Occipital lobe (tissue), 2 donors: ENCODE measurements around the genes OR5H6, OR5H2, TMEM45A and PCNP.

- RAMPAGE, long total RNA = no peak
Observed at GRCh38 chr3:98263834-98264419, at the start of gene OR5H6. Gene OR5H6 (plus strand): TSS chr3:98264244.

DNA sequence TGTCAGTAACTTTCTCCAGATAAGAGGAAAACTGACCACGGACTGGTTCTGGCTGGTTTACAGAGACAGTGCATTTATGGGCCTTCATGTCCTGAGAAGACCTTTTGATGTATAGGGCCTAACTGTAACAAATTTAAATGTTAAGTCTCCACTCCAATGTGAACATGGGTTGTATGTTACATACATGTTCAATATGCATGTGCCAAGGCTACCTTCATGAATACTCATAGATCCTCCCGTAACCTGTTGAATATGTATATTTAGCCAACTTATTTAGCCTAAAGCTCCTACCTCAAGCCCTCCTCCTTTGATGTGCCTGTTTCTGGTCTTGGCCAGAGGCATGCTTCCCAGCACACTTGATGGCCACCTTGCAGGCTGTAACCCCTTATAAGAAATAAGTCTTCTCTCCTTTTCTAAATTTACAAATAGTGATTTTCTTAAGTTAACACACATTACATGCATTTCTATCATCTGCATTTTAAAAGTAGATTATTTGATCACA is at the start of gene OR5H2:
OR5H2 (plus strand) TSS at position 318 of the 502 bp plus-strand sequence.
- RAMPAGE, long total RNA = no peak

DNA sequence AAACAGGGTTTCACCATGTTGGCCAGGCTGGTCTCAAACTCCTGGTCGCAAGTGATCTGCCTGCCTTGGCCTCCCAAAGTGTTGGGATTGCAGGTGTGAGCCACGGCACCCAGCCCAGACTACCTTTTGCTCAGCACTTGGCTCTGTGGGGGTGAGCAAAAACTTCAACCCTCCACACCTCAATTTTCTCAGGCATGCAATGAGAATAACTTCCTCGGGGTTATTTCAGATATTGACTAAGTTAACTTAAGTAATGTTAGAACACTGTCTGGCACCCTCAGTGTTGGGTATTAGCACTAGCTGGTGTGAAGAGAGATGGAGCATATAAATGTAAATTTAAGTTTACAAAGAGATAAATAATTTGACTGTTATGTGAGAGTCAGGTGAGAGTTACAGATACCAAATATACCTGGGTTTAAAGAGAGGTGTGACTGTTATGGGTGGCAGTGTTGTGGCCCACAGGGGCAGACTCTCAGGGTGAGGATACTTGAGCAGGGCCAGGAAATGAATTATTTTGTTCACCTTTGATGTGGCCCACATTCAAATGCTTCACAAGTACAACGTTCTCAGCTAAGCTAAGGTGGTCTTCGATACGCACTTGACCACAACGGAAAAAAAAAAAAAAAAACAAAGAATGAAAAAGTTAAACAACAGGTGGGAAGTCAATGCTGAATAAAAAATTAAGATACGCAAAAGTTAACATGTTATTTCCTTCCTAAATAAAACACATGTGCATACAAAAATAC is 28.9 kb downstream of the CPOX start:
- RAMPAGE, long total RNA = no peak

DNA sequence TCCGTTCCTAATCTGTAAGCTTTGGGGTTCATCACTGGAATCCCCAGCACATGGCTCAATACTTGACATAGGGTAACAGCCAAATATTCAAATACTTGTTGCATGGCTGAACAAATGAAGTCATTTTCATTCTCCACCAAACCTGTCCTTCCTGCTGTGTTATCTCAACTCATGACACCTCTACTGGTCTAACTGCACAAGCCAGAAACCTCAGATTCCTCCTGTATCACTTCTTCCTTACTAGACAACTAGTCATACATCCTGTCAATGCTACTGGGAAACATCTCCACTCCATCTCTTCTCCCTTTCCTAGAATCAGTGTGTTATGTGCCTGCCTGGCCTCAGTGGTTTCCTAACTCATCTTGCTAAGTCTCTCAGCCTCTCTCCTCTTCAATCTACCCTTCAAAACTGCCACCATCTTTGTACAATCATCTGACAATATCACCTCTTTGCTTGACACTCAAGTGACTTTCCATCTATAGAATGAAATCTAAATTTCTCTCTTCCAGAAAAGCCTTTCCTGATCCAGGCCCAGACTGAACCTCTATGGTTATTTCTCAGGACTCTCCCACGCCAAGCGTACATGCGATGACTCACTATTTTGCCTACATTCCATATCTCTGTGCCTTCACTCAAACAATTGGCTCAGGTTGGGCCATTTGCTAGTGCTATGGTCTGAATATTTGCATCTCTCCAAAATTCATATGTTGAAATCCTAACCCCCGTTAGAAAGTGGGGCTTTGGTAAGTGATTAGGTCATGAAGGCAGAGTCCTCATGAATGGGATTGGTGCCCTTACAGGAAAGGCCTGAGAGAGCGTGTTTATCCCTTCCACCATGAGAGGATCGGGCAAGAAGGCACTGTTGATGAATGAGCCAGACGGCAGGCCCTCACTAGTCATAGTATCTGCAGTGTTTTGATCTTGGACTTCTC is 43.7 kb downstream of the ST3GAL6 start:
- RAMPAGE, long total RNA = no peak

GRCh38 chr3:98811156-98811454 is 48.0 kb downstream of the ST3GAL6 start:
- RAMPAGE, long total RNA = no peak

DNA sequence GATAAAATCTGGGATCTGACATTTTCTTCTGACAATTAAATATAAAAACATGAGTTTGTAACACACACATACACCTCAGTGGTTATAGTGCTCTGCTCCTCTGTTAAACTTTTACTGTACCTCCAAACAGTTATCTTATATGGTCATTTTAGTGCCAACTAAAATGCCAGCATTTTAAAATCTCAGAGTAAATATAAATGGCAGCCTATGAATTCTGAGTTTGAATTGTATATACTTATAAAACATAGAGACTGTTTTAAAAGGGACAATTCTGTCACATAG is 57.0 kb downstream of the CMSS1 start:
- RAMPAGE, long total RNA = no peak

GRCh38 chr3:99921012-99921305 is 103.3 kb downstream of the CMSS1 start:
- RAMPAGE, long total RNA = no peak

GRCh38 chr3:100106031-100106745 is 8.1 kb downstream of the FILIP1L start:
- RAMPAGE, long total RNA = no peak

DNA sequence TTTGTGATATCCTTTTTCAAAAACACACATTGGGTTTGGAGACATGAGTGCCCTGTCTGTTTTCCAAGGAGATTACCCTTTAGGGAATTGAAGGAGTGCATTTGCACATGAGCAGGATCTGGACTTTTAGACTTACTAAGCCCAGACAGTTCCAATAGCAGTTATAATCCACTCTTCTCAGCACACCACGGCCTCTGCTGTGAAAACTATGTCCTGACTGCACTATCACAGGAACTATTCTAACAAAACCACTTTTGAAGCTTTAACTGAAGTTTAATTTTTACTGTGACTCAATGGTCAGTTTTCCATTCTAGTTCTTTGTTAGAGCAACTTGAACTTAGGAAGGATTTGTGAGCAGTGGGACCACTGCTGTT is 49.7 kb upstream of the FILIP1L start:
- RAMPAGE, long total RNA = no peak

GRCh38 chr3:100401662-100402300 is 442 bp downstream of the LNP1 start:
- RAMPAGE, long total RNA = no peak

GRCh38 chr3:100492353-100493181 is at the start of gene TMEM45A:
Gene TMEM45A (plus strand): TSS chr3:100492619.
- RAMPAGE, long total RNA = start-site peak on the plus strand at chr3:100492572-100492606, 9 and 15 reads in 2 replicates

DNA sequence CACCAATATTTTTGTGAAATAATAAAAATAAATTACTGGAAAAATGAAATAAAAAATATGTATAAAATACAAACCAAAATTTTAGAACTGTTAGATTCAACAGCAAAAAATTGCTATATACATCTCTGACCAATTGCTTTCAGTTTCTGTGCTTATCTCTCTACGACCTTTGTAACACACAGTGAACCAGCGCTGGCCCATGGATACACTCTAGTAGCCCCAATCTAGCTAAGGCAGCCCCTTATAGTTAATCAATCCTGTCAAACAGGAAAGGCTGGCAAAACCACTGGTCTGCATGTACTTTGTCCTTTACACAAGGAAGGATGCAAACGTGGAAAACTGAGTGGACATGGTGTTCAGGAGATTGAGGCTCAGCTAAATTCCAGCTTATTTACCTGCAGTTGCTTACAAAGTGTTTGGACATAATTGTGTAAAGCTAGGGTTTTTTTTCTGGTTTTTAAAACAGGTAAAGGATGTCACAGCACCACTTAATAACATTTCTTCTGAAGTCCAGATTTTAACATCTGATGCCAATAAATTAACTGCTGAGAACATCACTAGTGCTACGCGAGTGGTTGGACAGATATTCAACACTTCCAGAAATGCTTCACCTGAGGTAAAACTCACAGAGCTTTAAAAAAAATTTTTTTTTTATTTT is 25.9 kb downstream of the ADGRG7 start:
- RAMPAGE, long total RNA = no peak

DNA sequence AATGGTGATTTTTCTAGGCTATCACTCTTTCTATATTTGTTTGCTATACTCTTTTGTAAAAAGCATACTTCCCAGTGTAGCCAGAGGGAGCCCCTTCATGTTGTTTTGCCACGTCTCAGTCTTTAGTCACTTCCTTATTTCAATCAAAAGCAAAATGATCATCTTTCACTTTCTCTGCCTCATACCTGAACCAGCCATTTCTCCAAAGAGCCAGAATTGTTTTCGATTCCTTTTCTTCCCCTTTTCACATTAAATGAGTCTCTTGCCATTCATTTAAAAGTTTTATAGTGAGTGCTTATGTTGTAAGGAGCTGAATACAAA is 41.4 kb downstream of the ADGRG7 start:
- RAMPAGE, long total RNA = no peak

DNA sequence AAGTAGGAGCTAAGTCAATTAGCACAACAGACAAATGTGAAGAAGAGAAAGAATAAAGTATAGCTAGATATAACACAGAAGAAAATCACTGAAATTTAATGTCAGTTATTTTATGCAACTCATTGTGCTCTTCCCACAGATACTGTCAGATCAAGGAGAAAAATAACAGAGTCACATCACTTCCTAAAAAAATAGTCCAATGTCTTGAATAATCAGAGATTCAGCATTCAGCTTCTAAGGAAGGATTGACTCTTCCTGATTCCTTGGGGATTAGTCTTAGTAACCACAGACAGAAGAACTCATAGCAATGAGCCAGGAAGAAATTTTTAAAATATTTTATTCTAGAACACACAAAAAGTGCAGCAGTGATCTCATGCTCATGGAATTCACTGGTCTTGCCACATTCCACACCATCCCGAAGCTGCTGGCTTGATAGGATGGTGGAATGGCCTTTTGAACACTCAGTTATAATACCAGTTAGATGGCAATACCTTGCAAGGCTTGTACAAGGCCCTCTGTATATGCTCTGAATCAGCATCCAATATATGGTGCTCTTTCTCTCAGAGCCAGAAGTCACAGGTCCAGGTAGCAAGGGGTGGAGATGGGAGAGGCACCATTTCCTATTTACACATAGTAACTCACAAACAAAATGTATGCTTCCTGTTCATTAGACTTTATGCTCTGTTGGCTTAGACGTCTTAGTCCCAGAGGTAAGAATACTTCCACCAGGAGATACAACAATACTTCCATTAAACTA is 43.0 kb upstream of the ABI3BP start:
- RAMPAGE, long total RNA = no peak

GRCh38 chr3:101065911-101066419 is 72.7 kb upstream of the ABI3BP start:
- RAMPAGE, long total RNA = no peak

GRCh38 chr3:101573913-101574117 is 165 bp upstream of the PCNP start:
- RAMPAGE, long total RNA = start-site peak on the minus strand at chr3:101573997-101574064, 8 and 12 reads in 2 replicates

DNA sequence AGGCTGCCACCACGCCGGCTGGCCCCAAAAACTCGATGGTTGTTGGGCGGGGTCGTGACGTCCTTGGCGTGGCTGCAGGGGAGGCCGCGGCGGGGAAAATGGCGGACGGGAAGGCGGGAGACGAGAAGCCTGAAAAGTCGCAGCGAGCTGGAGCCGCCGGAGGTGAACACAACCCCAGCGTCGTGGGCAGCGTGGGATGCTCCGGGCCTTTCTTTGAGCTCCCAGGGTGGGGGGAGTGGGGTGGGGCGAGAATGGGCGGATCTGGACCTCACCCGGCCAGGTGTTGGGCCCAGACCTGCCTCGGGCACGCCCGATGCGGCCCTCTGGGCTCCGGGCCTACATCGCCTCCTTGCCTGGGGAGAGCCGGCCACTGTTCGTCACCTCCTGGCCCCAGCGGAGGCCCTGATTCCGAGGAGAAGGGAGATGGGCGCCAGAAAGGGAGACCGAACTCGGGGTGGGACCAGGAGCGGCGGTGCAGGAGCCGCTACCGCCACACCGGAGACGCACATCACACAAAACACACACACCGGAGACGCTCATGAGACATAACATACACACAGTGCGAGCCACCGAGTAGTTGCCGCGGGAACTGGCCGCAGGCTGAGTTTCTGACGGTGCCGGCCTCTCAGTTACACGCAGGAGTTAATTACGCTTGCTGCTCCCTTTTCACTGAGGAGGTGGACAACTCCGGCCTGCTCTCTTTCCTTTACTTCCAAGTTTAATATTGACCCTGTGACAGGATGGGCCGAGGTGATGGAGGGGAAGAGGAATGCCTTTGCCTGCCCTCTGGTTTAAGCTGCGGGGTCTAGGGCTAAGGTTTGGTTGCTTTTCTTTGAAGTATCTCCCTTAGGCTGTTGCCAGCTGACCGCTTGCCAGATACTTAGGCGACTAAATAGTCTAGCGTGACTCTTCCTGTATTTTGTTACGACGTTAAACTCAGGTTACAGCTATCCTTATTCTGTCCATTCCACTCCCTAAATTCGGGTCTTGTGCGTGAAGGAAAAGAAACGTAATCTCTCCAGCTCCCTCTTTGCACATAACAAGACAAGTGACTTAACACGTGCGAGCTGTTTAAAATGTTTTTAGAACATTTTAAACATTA is at the start of gene PCNP:
PCNP (plus strand) TSS at position 63 of the 1,102 bp plus-strand sequence.
- RAMPAGE, long total RNA = start-site peak on the plus strand centred at position 97 of the sequence, 40 bp wide, 1,120 and 1,280 reads in 2 replicates

DNA sequence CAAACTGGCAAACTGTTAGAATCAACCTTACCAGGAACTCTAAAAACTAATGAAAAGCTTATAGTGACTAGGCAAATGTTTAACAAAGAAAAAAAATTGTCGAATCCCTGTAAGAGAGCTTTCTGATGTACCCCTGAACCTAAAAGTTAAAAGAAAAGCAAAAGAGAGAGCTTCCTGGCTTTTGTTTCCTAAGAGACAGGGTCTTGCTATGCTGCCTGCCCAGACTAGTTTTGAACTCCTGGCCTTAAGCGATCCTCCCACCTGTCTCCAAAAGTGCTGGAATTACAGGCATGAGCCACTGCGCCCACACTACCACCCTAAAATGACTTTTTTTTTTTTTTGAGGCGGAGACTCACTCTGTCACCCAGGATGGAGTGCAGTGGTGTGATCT is 23.2 kb downstream of the ZBTB11 start:
- RAMPAGE, long total RNA = no peak

GRCh38 chr3:101801227-101801864 is 22.3 kb downstream of the NXPE3 start:
- RAMPAGE, long total RNA = no peak

DNA sequence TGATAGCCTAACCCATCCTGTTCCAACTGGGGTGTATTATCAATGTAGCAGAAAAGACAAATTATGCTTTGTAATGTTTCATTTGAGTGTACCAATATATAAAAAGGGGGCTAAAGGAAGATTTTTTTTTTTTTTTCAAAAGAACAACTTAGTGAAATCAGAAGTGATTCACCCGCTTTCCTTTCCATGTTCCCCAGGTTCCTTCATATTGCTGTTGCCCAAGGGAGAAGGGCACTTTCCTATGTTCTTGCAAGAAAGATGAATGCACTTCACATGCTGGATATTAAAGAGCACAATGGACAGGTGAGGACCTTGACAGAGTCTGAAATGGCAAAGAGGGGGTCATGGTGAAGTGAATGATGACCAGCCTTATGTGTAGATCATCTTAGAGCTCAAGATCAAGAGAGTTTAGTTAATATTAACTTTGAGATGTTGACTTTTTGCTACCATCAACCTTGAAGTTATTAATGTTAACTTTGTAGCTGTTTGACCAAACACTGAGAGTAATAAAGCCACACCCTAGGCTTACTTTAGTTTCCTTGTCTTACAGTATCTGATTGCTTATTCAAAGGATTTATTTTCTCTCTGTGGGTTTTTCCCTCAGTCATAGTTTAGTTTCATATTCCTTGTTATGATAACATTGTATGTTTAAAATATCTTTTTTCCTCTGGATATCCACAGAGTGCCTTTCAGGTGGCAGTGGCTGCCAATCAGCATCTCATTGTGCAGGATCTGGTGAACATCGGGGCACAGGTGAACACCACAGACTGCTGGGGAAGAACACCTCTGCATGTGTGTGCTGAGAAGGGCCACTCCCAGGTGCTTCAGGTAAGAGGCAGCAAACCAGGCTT is 5.3 kb downstream of the NFKBIZ start:
- RAMPAGE, long total RNA = no peak